Epithelial cell of esophagus (primary cell): ENCODE data around the genes NLRP5 and ZNF583.

DNA sequence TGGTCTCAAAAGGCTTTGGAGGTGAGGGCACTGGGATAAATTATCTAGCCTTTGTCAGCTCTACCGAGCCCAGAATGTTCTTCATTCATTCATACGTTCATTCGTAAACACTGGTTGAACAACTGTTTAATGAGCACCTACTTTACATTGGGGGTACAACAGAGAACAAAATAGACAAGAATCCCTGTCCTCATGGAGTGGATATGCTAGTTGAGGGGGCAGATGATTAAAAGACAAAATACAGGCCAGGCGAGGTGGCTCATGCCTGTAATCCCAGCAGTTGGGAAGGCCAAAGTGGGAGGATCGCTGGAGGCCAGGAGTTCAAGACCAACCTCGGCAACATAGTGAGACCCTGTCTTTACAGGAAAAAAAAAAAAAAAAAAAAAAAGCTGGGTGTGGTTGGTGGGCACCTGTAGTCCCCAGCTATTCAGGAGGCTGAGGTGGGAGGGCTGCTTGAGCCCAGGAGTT lies 1.7 kb downstream of the ZNF865 start:
- RRBS: no CpG with 5 or more reads among the region's 6 CpGs

GRCh38 chr19:55616797-55617723 lies 7.3 kb downstream of the ZNF784 start:
- RRBS: 69% methylated on average over 1 of the region's 28 CpGs

GRCh38 chr19:55639901-55640470 lies 816 bp upstream of the ZNF580 start:
- RRBS: no CpG with 5 or more reads among the region's 33 CpGs

DNA sequence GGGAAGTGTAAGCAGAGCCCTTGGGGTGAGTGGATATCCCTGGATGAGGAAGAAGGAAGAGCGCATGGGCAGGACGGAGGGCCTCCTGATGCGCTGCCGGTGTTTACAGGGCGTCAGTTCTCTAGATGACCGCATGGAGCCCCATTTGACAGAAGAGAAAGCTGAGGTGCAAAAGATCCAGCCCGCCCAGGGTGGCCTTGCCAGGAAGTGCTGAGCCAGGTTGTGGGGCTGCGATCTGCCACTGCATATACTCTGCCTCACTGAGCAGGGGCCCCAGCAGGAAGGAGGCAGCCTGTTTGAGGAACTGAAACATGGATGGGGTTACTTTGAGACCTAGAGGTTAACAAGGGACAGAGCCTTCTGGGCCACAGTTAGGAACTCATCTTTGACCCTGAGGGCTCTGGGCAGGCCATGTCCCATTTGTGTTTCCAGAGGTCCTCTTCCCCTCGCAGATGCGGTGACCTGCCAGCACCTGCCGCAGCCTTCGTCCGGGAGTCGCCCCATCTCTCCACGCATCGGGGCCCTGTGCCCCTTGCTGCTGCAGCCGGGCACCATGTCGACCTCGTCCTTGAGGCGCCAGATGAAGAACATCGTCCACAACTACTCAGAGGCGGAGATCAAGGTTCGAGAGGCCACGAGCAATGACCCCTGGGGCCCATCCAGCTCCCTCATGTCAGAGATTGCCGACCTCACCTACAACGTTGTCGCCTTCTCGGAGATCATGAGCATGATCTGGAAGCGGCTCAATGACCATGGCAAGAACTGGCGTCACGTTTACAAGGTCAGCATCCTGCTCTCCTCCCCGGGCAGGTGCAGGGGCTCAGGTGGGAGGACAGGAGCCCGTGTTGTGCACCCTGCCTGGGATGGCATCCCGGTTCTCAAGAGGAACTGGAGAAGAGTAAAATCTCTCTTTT lies 3.3 kb downstream of the EPN1 start:
- RRBS: 92% methylated on average over 8 of the region's 34 CpGs

GRCh38 chr19:55707275-55708475 lies 30.5 kb downstream of the NLRP9 start:
- RRBS: no CpG with 5 or more reads among the region's 9 CpGs

DNA sequence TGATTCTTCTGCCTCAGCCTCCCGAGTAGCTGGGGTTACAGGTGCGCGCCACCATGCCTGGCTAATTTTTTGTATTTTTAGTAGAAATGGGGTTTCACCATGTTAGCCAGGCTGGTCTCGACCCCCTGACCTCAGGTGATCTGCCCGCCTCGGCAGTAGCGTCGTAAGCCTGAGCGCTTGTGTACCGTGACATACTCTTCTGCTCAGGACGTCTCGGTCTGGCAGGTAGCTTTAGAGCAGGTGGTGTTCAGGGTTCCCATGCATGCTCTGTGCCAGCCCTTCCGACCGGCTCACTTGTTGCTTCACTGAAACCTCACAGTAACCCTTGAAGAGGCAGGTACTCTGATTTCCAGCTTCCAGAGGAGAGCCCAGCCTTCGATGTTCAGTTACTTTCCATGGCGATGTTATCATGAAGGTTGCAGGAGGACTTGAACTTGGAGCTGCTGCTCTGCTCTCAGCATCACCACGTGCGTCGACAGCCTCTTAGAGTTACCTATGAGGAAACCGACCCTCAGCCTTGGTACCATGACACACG lies at the start of gene NLRP5:
Gene NLRP5 (plus strand): TSS at position 410 of the 535 bp plus-strand sequence.
- RRBS: no CpG with 5 or more reads among the region's 21 CpGs

GRCh38 chr19:56080571-56081655 lies 40.2 kb downstream of the ZNF787 start:
- RRBS: no CpG with 5 or more reads among the region's 44 CpGs

GRCh38 chr19:56112997-56113565 lies 8.0 kb downstream of the ZNF787 start:
- RRBS: no CpG with 5 or more reads among the region's 14 CpGs

DNA sequence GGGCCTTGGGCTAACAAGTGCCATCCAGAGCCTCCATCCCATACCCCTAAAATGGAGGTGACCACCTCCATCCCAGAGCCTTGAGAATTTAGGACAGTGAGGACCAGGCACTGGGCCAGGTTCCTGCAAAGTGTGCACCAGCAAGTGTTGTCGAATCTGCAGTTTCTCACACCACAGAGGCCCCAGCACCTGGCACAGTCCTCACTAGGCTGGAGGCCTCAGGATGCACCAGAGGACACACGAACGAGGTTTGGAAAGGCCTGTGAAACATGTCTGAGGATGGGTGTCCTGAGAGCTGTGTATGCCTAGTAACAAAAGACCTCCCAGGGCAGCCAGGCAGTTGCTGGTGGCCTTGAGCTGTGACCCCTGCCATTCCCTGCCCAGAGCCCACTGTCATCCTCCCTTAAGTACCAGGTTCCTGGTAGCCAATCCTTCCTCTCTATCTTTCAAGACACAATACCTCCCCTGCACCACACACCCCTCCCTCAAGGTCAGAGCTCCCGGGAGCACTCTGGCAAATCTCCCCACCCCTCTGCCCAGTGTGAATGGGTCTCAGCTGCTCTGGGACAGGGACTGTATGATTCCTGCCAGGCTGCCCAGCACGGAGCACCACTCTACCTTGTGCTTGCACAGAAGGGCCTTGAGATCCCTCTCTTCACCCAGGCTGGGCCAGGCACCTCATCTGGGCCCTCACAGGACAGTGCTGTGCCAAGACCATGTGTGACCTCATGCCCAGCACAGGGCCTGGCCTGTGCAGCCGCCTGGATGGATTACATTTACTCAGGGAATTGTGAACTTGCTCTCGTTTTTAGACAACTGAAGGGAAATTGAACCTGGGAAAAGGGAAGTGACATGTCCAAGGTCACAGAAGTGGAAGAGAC lies 2.3 kb downstream of the ZNF787 start:
- RRBS: no CpG with 5 or more reads among the region's 7 CpGs

GRCh38 chr19:56145699-56146317 lies 4.7 kb downstream of the ZNF444 start:
- RRBS: no CpG with 5 or more reads among the region's 12 CpGs

- RRBS: 2% methylated on average over 12 of the region's 65 CpGs
Observed at GRCh38 chr19:56367831-56368660, 25.3 kb downstream of the ZNF582 start.

DNA sequence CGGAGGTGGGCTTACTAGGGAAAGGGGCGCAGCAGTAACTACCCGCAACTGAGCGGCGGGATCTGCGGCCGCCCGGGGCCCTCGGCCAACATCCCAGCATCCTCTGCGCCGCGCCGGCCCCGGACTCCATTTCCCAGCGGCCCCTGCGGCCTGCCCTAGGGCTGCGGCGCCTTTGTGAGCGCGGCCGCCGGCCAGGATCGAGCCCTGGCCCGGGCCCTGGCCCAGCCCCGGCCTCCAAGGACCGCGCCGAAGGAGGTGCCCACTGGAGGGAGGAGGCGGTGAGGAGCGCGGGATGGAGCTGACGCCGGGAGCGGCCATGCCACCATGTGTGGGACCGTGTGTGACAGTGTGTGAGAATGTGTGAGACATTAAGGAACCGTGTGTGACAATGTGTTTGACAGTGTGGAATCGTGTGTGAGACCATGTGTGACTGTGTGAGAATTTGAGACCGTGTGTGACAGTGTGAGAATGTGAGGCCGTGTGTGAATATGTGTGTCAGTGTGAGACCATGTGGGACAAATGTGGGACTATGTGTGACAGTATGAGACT lies at the start of gene ZNF583:
Gene ZNF583 (plus strand): TSS at position 158 of the 549 bp plus-strand sequence.
- RRBS: 2% methylated on average over 30 of the region's 39 CpGs

DNA sequence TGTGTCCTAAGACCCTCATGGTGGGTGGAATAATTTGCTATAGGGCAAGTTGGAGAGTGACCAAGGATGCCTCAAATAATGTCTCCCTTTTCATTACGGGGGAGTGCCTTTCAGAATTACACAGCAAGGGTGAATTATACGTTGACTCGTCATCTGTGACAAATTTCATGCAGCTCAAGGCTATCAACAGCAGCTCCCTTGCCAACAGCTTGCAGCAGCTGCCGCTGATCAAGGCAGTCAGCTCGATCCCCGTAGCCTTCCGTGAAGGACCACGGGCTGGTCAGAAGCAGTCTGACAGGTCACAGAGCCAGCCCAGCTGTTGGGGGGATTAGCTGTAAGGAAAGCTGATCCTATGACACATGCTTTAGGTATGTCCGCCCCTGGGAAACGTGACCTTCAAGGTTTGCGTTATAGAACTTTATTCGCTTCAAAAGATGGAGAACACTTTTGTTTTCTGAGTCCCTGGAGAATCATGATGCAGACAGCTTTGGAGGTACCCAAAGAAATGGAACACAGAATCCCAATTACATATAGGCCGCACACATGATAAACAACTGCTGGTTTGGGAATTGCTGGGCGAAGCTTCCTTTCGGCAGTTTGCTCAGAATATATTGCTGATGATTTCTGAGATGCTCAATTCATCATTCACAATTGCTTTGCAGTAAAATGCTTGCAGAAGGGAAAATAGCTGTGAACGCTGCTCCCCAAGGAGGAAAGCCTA lies 62.7 kb upstream of the USP29 start:
- RRBS: no CpG with 5 or more reads among the region's 16 CpGs

- RRBS: no CpG with 5 or more reads among the region's 15 CpGs
Observed at GRCh38 chr19:57192119-57192646, 883 bp downstream of the ZNF264 start.

DNA sequence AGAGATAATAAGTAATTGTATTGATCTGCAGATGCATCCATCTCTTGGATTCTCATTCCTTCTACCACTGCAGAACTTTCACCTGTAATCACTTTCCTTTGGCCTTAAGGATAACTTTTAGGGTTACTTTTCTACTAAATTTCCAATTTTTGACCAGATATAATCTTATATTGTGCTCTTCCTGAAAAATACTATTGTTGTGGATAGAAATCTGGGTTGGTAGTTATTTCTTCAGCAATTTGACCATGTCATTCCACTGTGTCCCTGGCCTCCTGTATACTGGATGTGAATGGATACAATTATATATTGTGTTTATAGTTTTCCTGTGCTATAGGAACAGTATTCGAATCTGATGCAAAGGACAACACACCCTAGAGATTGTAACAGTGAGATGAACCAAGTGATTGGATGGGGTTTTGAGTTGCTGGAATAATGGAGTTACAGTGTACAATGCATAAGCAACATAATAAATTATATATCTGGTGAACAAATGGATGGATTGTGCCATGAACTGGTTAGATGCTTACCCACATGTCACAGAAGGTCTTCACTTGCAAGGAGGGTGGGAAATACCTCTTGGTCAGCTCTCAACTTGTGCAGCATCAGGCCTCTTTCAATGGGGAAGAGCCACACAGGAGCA lies 12.1 kb upstream of the ZNF543 start:
- RRBS: no CpG with 5 or more reads among the region's 1 CpG

GRCh38 chr19:57368746-57369088 lies 5.4 kb downstream of the TRAPPC2B start:
- RRBS: no CpG with 5 or more reads among the region's 2 CpGs

DNA sequence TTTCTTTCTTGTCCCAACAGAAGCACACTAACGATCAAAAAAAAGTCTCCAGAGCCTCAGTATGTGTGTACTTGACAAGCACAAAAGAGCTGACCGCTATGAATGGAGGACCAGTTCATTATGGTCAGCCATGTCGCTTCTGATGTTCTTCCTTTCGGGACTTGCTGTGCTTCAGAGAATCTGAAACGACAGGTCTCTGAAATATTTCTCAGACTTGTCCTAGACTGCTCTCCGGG lies 422 bp upstream of the ZNF749 start:
- RRBS: 11% methylated on average over 1 of the region's 6 CpGs

DNA sequence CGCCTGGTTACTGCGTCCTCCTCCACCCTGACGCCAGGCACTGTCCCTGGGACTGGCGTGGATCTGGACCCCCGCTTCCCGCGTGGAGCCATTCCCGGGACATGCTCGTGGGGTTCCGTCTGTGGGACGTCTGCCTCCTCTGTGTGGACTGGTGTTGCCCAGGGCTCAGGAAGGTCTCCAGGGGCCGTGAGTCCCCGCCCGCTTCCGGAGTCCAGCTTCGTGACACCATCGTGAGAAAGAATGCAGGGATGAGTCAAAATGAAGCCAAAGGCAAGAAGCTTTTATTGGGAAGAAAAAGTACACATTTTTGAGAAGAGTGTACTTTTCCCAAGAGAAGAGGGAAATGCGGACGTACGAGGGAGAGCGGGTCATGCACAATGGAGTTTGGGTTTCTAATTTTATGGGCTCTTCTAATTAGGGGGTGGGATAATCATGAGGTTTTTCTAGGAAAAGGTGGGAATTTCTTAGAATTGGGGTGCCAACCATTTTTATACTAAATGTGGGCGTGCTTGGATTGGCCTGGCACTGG lies 615 bp upstream of the ZNF550 start:
- RRBS: no CpG with 5 or more reads among the region's 22 CpGs

- RRBS: no CpG with 5 or more reads among the region's 2 CpGs
Observed at GRCh38 chr19:57684082-57684869, 2.5 kb downstream of the ZNF551 start.

DNA sequence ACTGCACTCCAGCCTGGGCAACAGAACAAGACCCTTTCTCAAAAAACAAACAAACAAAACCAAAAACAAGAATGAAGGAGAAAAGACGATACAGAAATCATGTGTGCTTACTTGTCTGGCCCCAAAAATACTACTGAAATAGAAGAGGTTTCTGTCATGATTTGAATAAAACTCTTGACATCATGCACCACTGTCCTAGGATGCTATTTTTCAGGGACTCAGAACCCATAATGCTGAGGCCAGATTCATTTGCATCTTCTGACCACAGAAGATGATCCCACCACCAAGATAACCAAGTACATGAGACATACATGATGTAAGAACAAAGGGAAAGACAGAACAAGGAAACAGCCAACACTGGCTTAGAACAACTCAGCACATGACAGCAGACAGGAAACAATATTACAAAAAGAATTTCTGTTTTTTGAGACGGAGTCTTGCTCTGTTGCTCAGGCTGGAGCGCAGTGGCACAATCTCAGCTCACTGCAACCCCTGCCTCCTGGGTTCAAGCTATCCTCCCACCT lies 2.5 kb downstream of the ZNF552 start:
- RRBS: no CpG with 5 or more reads among the region's 3 CpGs